Prostate gland (tissue), 2 donors: Measurements from ENCODE around the genes LRRC34 and SEC62.

DNA sequence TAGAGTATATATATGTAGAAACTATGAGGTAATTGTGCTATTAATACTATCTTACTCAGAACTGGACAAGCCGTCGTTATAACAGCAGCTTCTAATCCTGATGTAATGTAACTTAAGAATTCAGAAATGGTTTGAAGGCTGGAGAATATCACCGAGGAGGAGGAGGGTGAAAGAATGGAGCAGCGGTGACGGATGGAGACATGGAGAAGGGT, 44.2 kb downstream of the GOLIM4 start:
- PRO-cap, result no peak
- RAMPAGE, long total RNA, 2 experiments, result no peak in any of the 2 experiments

- PRO-cap, result no peak
- RAMPAGE, long total RNA, 2 experiments, result no peak in any of the 2 experiments
Measured at GRCh38 chr3:169211649-169212425, 451.7 kb downstream of the MECOM start.

DNA sequence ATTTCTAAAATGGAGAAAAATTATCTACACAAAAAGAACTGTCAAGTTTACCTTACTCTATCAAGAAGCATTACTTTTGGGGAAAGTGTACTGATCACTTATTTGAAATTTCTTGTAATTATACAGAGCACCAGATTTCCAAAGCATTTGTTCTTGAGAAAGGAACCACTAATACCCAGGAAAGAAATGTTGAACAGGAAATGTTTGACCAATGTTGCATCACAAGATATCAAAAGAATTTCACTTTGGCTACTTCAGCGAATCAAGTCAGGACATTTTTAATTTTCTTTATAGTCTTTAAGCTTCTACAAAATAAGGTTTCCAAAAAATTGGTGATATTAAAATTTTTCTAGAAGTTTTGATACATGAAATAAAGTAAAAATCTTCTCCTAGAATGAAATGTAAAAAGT, 422.0 kb downstream of the MECOM start:
- PRO-cap, result no peak
- RAMPAGE, long total RNA, 2 experiments, result no peak in any of the 2 experiments

DNA sequence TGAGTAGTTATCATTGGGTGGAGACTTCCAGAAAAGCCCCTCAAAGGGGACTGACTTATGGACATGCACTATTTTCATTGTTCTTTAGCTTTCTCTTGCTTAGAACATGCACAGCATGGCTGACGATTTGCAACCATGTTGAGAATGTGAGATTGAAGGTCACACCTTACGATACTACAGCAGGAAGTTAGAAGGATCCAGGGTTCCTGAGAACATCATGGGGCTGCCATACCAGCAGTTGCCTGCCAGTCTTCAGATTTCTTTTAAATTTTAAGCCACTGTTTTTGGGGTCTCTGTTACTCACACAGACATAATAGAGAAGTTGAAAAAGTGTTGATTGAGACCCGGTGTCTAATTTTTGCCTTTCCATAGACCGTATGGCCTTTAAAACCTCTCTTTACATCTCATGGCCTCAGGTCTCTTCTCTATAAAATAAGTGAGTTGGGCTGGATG, 396.5 kb downstream of the MECOM start:
- PRO-cap, result no peak
- RAMPAGE, long total RNA, 2 experiments, result no peak in any of the 2 experiments

- PRO-cap, result no peak
- RAMPAGE, long total RNA, 2 experiments, result no peak in any of the 2 experiments
Measured at GRCh38 chr3:169288368-169289103, 375.0 kb downstream of the MECOM start.

- PRO-cap, result no peak
- RAMPAGE, long total RNA, 2 experiments, result no peak in any of the 2 experiments
Measured at GRCh38 chr3:169509988-169510858, 153.3 kb downstream of the MECOM start.

GRCh38 chr3:169619158-169619521, 44.4 kb downstream of the MECOM start:
- PRO-cap, result no peak
- RAMPAGE, long total RNA, 2 experiments, result no peak in any of the 2 experiments

GRCh38 chr3:169659601-169660494, 3.7 kb downstream of the MECOM start:
- PRO-cap, result no peak
- RAMPAGE, long total RNA, 2 experiments, result no peak in any of the 2 experiments

DNA sequence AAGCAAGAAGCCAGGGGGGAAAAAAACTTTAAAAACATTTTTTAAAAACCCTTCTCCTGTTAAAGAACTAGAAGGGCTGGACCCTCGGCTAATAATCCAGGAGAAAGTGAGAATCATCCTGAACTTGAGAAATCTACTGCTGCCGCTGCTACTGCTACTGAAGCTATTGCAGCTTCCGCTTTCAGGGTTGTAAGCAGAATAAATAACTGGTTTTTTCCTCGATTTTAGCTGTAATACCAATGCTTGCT, 420 bp upstream of the MECOM start:
- PRO-cap, result no peak
- RAMPAGE, long total RNA, 2 experiments, result no peak in any of the 2 experiments

DNA sequence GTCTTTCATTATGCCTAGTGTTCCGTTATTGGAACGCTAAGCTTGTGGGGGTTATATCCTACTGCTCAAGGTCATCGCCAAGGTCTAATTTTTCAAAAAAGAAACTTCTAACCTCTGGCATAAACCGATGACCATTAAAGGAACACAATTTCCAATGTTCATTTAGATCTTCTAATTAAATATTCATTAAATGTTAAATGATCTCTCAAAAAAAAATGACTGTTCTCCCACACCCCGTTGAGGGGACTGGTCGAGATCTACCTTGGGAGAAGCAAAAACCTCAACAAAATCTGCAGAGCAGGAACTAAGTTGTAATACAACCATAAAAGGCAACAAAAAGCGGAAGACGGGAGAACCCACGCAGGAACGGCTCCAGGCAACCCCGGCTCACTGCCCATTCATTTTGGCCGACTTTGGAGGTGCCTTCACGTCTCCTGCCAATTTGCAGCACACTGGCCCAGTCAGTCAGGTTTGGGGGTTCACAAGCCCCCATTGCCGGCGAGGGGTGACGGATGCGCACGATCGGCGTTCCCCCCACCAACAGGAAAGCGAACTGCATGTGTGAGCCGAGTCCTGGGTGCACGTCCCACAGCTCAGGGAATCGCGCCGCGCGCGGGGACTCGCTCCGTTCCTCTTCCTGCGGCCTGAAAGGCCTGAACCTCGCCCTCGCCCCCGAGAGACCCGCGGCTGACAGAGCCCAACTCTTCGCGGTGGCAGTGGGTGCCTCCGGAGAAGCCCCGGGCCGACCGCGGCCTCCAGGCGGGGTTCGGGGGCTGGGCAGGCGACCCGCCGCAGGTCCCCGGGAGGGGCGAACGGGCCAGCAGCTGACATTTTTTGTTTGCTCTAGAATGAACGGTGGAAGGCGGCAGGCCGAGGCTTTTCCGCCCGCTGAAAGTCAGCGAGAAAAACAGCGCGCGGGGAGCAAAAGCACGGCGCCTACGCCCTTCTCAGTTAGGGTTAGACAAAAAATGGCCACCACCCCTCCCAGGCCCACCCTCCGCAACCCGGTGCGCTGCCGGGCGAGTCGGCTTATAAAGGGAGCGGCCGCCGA, 5.0 kb downstream of the ACTRT3 start:
- PRO-cap, result bidirectional peak, plus-strand start at position 401 of the sequence, minus-strand start at position 248 of the sequence; bidirectional peak, plus-strand start outside the sequence, minus-strand start at position 1,006 of the sequence
- RAMPAGE, long total RNA, 2 experiments, result start-site peak on the minus strand in 1 of 2 experiments, centred at position 994 of the sequence, 16 reads per replicate

GRCh38 chr3:169811573-169811959, 1.1 kb upstream of the LRRIQ4 start:
- PRO-cap, result no peak
- RAMPAGE, long total RNA, 2 experiments, result no peak in any of the 2 experiments

DNA sequence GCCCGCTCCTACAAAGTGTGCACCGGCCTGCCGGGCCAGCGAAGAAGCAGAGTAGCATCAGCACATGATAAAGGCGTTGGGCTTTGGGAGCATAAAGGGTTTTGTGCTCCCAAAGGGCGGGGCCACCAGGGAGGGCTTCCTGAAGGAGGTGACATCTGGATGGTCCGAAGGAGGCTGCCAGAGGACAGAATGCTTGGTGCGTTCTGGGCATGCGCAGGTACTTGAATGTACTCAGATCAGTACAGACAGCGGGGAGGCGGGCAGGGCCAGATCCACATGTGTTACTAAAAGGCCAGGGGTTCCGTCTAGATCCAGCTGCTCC, at the start of gene LRRC34:
LRRC34 (minus strand) TSS at position 75 of the 322 bp plus-strand sequence.
- PRO-cap, result no peak
- RAMPAGE, long total RNA, 2 experiments, result no peak in any of the 2 experiments

GRCh38 chr3:169886638-169886899, 16.8 kb upstream of the LRRC31 start:
- PRO-cap, result no peak
- RAMPAGE, long total RNA, 2 experiments, result no peak in any of the 2 experiments

GRCh38 chr3:169940647-169940848, 26.1 kb upstream of the SEC62 start:
- PRO-cap, result no peak
- RAMPAGE, long total RNA, 2 experiments, result no peak in any of the 2 experiments

DNA sequence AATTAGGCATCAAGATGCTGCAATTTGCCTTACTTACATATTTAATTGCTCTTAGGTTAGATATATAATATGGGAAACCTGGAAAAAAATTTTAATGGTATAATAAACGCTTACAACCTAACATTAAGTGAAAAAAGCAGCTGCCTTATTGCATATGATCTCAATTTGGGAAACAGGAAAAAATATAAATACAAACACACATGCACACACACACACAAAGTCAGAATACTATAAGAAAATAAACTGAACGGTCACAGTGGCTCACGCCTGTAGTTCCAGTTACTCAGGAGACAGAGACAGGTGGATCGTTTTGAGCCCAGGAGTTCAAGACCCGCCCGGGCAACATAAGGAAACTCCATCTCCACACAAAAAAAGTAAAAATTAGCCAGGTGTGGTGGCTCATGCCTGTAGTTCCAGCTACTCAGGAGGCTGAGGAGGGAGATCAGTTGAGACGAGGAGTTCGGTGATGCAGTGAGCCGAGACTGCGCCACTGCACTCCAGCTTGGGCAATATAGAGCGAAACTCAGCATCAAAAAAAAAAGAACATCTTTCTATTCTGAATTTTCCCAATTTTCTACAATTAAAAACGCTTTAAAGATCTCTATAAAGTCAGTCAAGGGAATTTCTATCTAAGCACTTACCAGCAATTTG, 1.1 kb upstream of the SEC62 start:
- PRO-cap, result no peak
- RAMPAGE, long total RNA, 2 experiments, result no peak in any of the 2 experiments

GRCh38 chr3:169966394-169966922, at the start of gene SEC62:
Gene SEC62 (plus strand): TSS chr3:169966807.
- PRO-cap, result bidirectional peak, plus-strand start at chr3:169966797, minus-strand start at chr3:169966734
- RAMPAGE, long total RNA, 2 experiments, result start-site peak on the plus strand in 2 of 2 experiments, at chr3:169966806-169966828 at its widest, 1,200 to 2,182 reads per replicate

GRCh38 chr3:170001933-170002181, 35.2 kb downstream of the SEC62 start:
- PRO-cap, result no peak
- RAMPAGE, long total RNA, 2 experiments, result no peak in any of the 2 experiments

GRCh38 chr3:170002182-170002813, 35.5 kb upstream of the GPR160 start:
- PRO-cap, result no peak
- RAMPAGE, long total RNA, 2 experiments, result no peak in any of the 2 experiments

DNA sequence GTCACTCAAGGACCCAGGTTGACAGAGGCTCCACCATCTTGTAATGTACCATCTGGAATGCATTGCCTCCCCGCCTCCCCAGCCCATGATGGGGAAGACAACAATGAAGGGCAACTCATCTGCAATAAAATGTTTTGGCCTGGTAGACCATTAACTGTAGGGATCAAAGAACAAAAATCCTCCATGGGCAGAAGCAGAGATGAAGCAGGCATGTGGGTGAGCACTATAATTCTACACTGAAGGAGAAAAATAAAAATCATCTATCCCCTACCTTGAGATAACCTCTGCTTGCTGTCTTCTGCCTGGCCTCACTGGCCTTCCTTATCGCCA, 37.7 kb downstream of the GPR160 start:
- PRO-cap, result no peak
- RAMPAGE, long total RNA, 2 experiments, result no peak in any of the 2 experiments

DNA sequence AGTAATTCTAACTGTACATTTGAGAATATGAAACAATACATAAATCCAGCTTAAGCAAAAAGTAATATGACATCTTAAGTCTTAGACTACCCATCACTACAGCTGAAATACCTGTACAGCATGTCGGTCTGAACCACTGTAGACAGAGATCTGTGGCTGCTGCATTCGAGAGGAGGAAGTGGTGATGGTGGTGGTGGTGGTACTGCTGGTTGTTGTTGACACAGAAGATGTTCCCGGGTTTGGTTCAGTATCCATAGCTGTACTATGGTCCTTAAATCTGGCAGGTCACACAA, 2.9 kb downstream of the PHC3 start:
- PRO-cap, result no peak
- RAMPAGE, long total RNA, 2 experiments, result no peak in any of the 2 experiments